ENCODE measurements around a stretch of chr6.

DNA sequence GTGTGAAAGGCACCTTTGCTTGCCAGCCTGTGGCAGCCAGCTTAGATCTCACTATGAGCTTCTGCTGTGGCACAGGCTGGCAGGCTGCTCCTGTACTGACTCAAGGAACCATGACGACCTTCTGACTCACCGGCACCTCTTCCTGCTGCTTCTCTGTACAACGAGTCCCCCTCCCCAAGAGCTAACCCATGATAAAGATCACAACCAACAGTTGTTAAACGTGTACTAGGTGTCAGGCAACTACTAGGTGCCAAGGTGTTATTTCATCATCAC is 76.7 kb upstream of the DUSP22 start:
- RRBS, result no CpG with 5 or more reads among the region's 4 CpGs

GRCh38 chr6:337617-338347 is 45.5 kb downstream of the DUSP22 start:
- RRBS, result no CpG with 5 or more reads among the region's 15 CpGs

DNA sequence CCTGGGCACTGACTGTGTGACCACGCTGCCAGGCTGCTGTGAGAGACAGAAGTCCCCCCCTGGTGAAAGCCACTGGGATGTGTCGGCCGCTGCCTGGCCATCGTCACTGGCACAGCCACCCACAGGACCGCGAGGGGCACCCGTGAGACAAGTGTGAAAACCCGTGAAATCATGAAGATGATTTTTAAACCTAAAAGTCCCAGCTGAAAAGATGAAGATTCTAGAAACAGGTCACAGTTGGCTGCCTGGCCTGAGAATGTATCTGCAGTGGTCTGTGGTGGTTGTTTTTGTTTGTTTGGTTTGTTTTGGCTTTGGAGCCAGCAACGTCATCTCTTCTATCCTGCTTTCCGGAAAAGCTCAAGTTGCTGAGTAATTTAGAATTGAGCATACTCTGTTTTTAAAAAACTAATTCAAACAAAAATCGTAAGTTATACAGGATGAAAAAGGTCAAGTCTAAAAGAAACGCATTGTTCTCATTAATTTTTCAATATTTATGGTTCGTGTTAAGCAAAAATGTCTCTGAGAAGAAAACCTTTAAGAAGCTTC is 94.7 kb downstream of the HUS1B start:
- RRBS, result no CpG with 5 or more reads among the region's 13 CpGs

GRCh38 chr6:671869-672475 is 15.1 kb upstream of the HUS1B start:
- RRBS, result no CpG with 5 or more reads among the region's 1 CpG

- RRBS, result no CpG with 5 or more reads among the region's 23 CpGs
Measured at GRCh38 chr6:900639-901435, 207.9 kb upstream of the EXOC2 start.

GRCh38 chr6:1038992-1039562 is 272.8 kb upstream of the FOXQ1 start:
- RRBS, result no CpG with 5 or more reads among the region's 12 CpGs

- RRBS, result no CpG with 5 or more reads among the region's 8 CpGs
Measured at GRCh38 chr6:1087455-1087761, 224.5 kb upstream of the FOXQ1 start.

DNA sequence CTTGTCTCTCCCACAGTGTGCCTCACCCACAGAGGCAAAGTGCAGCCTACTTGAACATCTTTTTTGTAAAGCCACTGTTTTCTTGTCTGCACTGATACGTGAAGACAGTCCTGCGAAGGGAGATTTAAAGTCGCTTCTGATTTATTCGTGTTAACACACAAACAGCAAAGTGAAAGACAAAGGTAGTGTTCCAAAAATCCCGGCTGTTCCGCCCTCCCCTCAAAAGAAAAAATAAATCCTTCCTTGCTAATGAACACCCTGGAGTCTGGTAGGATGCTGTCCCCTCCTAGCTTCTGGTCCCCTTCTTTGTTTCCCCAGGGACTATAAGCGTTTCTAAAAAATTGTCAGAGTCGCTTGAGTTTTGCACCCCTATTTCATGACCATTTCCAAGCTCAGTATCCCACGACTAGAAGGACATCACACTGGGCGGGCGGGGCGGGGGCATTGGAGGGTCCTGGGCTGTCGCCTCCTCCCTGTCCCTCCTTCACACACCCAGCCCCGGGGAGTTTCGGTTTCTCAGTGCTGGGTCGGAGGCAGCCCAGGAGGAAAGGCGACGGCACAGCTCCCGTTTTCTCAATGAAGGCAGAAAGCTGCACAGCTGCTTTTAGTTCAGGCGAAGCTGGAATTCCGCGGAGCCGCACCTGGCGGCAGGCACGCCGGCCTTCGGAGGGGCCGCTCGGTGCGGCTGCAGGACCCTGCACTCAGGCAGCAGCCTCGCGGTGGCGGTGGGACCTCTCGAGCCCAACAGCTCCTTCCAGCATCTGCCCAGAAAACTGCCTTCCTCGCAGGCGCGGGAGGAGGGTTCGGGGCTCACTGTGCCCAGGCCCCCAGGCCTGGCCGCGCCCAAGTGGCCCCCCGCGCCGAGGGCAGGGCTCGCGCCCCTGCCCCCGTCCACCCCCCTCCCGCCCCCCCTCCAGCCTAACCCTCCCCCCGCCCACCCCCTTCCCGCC is 4.4 kb downstream of the FOXQ1 start:
- RRBS, result no CpG with 5 or more reads among the region's 49 CpGs

DNA sequence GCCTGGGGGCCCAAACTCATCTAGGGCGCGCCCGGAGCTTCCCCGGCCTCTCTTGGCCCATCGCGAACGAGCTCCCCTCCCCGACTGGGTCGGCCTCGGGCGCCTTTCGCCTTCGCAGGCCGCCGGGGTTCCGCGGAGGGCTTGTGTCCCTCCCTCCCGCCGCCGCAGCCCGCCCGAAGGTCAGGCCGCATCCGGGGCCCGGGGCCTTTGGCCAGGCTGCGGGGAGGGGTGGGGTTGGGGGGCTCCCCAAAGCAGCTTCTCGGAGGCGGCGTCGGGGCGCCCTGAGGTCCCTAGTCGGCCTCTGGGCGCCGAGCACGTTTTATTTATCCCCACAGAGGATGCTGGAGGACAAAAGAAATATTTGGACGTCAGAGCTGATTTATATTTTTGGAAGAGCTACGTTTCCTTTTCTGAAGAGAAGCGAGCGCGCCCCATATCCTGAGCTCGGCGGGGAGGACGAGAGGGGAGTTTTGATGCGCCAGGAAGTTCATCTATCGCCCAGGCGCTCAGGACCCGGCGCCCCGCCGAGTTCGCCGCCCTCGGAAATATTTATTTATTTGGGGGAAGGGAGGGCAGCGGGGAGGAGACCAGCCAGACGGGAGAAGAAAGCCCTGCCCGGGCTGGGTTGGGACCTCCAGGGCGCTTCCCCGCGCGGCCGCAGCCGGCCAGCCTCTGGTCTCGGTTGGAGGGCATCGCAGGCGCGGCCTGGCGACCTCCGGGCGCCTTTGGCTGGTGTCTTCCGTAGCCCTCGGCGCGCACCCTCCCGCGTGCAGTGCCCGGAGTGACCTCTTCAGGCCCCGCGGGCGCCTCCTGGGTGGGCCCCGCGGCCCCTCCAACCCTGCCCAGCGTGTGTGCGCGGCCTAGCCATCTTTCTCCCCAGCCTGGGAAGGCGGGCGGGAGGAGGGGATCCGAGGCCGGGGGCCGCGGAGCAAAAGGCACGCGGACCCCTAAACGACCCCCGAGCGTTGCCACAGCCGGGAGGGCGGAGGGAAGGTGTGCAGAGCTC is 5.6 kb upstream of the FOXF2 start:
- RRBS, result 80% methylated on average over 54 of the region's 97 CpGs

DNA sequence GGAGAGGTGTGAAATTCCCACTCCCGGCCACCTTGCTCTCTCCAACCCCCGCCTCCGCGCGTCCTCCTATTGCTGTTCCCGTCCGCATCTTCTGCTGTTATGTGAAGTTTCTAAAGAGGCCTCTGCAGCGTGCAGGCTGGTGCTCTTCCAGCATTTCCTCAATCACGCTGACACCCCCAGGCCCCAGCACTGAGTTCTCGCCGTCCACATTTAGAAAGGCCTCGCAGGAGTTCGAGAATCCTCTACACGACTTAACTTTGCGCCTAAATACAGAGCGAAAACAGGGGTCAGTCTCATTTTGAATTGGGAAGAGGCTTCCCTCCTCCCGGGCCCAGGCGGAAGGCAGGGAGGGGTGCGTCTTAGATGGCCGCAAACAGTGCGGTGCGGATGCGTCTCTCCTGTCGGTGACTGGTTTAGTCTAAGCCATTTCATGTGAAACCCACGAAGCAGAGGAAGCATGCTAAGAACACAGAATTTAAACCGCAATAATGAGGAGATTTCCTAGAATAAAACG is 4.1 kb upstream of the FOXF2 start:
- RRBS, result 92% methylated on average over 1 of the region's 27 CpGs

DNA sequence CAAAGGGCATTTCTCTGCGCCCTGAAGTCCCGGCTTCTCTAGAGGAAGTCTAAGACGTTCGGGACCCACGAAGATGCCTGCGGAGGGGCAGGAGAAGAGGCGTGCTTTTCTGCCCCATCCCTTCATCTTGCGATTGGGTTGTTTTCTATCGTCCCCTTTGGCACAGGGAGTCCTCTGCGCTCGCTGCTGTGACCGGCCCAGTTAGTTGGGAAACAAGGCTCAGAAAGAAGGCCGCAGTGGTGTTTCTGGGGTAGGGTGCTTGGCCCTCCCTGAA is 4.6 kb downstream of the FOXF2 start:
- RRBS, result 95% methylated on average over 2 of the region's 13 CpGs

- RRBS, result no CpG with 5 or more reads among the region's 15 CpGs
Measured at GRCh38 chr6:1402365-1402659, 12.9 kb downstream of the FOXF2 start.

GRCh38 chr6:1606402-1607297 is 3.1 kb upstream of the FOXC1 start:
- RRBS, result no CpG with 5 or more reads among the region's 26 CpGs

DNA sequence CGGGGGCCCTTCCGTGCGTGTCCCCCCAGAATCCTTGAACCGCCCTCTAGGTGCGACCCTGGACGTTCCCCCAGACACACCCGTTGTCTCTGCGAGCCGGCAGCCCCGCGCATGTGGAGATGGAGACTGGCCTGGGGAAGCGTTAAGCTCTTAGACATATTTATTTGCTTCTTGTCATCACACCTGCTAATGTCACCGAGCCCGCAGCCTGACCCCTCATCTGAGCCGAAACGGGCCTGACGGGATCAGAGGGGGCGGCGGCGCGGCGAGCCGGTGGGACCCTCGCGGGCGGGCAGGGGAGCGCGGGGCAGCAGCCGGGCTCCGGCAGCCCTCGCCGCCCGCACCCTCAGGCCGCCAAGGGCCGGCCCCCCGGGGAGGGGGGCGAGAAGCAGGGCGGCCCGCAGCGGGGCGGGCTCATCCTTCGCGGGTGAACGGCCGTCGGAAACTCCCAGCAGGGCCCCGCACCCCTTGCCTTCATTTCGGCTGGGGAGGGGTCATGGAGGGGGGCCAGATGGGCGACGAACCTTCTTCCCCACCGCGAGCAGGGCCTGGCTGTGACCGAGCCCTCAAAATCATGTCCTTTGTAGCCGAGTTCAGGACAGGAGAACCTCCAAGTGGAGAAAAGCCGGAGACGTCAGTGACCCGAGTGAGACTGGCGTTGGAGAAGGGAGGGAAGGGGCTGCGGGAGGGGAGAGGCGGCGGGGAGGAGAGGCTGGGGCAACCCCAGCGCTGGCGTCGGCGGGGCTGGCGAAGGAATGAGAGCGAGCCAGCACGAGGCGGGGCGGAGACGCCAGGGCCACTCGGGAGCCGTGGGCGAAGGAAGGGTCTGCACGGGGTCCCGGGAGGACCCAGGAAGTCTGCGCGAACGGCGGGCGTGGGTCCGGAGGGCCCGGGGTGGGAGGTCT is 733 bp upstream of the FOXC1 start:
- RRBS, result 6% methylated on average over 20 of the region's 83 CpGs

DNA sequence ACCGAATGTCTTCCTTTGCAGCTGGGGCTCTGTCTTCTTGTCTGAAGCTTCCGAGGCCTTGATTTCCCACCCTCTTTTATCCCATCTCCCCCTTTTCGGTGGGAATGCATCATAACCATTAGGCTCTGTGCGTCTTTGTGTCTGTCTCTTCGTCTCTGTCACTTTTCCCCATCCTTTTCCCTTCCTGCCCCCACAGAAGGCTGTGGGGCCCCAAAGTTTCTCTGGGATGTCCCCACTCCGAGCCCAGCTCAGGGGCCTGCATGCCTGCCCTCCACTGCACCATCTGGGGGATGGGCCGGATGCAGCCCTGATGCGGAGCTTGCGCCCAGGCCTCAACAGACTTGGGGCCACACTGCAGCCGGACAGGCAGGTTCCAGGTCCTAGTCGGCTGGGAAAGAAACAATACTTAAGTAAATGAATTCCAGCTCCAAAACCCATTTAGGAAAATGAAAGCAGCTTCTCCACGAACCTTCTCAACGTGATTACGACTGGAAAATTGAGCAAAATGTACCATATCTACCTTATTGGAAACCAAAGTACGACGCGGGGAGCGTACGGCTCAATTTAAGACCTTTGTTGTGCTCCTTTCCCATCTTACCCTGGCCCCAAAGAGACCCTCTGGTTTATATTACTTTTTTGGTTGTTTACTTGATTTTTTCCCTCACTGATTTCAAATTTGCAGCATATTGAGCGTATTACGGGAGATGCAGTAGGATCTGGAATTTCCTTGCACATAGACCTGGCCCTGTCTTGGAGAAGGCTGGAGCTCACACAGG is 7.8 kb downstream of the FOXC1 start:
- RRBS, result 100% methylated on average over 1 of the region's 21 CpGs

GRCh38 chr6:1622346-1622893 is 12.7 kb downstream of the FOXC1 start:
- RRBS, result no CpG with 5 or more reads among the region's 15 CpGs

DNA sequence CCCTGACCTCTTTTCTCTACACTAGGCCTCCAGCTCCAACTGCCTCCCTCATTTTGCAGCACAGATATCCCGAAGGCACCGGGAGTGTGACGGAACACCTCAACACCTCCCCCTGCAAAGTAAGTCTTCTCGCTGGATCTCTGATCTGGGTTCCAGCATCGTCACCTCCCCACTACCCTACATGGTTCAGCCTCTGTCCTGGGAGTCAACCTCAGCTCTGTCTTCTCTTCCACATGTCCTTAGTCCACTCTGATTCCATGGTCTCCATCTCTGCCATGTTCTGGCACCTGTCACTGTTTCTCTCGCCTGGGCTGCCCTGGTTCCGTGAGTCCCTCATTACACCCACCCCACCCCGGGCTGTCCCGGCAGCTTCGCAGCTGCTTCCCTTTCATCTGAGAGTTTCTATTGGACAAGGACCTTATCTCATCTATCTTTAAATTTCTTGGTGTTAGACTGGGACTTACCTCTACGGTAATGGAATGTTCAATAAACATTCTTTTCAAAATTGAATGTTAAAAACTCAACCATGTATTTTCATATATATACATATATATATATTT is 108.6 kb downstream of the FOXC1 start:
- RRBS, result no CpG with 5 or more reads among the region's 11 CpGs

GRCh38 chr6:1724096-1725178 is 114.7 kb downstream of the FOXC1 start:
- RRBS, result no CpG with 5 or more reads among the region's 18 CpGs

- RRBS, result no CpG with 5 or more reads among the region's 14 CpGs
Measured at GRCh38 chr6:1762237-1762790, 152.6 kb downstream of the FOXC1 start.

DNA sequence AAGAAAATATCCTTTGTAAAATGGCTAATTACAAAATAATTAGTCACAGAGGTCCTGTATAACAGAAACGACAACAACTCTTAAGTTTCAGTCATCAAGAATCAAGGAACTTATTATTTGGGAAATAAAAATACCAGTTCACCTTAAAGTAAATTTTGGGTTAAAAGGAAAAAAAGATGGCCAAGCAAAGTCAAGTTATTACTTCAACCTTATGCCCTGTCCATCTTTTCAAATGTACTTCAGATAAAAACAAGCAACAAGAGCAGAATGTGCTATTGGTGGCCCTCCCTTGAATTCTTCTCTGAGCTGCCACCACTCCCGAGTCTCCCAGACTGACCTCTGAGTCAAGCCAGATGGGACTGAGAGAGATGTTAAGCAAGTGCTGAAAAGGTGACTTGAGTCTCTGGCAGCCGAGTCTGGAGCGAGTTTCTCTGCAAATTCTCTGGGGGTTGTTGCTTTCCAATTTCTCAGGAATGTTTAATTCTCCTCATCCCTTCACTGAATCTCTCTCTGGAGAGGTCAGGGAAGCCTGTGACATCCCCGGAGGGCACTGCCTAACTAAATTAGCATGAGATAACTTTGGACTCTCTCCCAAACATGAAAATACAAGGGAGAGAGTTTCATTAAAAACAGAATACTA is 157.6 kb downstream of the FOXC1 start:
- RRBS, result 20% methylated on average over 1 of the region's 5 CpGs

Data from AG09309 (cell line).